Pulmonary lymph node (tissue), 1 donor: ENCODE measurements around the genes MUC15 and LGR4.

- PRO-cap = no peak
These were observed 11.9 kb upstream of the MRGPRX2 start for GRCh38 chr11:19072311-19072914.

GRCh38 chr11:19209617-19209964, 7.8 kb upstream of the CSRP3 start:
- PRO-cap = no peak

- PRO-cap = no peak
These were observed 213.2 kb upstream of the E2F8 start for GRCh38 chr11:19453939-19454392.

- PRO-cap = bidirectional peak, plus-strand start at chr11:19475457, minus-strand start at chr11:19475288
These were observed 234.3 kb upstream of the E2F8 start for GRCh38 chr11:19474819-19475769.

GRCh38 chr11:19595817-19596885, 116.5 kb upstream of the NAV2 start:
- PRO-cap = no peak

DNA sequence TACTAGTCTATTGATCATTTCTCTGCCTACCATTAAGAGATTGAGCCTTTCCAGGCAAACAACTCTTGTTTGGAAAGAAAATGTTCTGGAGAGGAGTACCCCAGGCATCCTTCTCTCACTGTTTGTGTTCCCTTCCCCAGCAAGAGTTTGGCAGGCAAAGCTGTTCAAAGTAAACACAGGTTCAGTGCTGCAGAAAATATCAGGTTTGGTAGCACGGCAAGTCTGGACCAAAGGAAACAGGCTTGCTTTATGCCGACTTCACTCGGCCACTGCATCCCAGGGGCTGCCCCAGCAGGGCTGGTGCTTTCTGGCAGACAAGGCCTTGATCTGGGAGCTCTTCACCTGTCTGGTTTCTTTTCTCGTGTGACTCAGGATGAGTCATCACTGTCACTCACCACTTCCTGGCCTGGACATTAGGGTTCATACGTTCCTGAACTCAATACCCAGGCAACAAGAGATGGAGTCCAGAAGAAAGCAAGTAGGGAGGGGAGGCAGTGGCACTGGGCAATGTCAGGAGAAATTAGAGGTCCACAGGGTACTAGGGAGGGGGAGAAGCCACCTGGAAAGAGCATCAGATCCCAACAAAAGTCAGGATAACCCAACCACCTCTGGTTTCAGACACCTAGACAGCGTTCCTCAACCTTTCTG, 52.5 kb upstream of the NAV2 start:
- PRO-cap = no peak

DNA sequence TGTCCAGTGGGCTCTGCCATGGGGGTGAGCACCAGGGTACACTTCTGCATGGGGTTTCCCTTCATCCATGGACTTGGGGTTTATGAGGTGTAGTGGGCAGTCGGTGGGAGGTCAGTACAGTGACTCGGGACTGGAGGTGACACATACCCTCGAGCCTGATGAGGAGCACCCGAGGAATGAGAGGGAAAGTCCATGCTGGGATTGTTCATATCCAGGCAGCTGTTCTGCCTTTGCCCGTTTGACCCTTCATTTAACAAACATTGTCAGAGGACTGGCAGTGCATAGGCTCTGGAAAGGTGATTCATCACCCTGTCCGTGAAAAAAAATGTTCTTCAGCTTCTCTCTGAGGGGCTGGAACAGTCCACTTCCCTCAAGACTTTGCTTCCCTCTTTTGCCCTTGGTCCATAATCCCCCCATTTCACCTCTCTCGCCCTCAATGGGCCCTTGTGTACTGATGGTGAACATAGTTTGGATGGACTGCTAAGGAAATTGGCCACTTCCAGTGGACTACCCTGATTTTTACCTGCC, 2.8 kb downstream of the NAV2 start:
- PRO-cap = no peak

DNA sequence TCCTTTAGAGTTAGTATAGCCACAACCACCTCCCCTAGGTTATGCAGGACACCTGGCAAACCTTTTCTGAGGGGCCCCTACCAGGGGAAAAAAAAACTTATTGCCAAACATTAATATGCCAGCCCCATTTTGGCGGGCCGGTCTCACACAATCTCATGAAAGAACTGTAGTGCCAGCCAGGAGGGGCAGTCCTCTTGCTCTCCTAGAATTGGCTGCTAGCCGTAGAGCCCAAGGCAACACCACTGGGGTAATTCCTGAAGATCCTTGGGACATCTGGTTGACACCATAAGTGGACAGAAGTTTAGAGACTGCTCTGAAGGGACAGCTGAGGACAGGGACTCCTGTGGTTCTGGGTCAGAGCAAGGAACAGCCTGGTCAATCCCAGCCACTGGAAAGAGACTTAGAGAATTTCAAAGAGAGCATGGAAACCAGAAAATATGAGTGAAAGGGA, 24.2 kb downstream of the NAV2 start:
- PRO-cap = no peak

DNA sequence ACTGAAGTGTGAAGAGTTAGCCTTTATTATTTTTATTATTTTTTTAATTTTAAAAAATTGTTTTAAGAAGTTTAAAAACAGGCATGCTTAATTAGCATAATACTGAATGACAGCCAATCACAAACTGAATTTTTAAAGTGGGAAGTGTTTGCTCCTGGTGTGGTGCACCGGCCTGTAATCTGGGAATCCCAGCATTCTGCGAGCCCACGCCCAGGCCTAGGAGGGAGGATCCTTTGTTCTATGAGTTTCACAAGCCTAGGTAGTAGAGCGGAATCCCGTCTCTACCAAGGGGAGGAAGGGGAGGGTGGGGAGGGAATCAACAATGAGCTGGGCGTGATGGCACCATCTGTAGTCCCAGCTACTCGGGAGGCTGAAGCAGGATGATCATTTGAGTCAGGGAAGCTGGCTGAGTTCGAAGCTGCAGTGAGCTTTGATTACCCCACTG, 115.1 kb downstream of the NAV2 start:
- PRO-cap = no peak

DNA sequence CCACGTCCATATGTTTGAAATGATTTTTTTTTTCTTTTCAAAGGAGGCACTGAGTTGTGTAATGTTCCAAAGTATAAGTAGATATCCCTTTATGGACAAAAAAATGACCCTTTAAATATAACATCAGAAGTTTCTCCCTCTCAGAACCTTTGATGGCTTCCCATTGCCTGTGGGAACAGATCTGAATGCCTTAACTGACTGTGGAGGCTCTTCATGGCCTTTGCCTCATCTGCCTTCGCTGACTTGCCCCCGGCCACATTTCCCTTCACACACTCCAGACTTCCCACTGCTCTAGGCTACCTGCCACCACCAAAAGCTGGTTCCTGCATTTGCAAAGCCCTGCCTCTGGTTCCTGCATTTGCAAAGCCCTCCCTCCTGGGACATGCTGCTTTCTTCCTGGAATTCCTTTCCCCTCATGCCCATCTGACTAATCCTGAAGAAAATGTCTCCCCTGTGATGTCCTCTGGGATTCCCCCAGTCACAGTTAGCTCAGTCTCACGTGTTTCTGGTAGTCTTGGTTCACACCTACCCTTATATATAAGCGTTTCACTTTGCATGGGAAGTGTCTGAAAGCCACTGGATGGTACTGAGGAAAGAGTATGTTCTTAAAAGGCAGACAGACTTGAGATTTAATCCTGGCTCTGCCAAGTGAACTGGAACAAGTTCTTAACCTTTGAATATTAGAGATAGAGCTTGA, 207.0 kb downstream of the DBX1 start:
- PRO-cap = no peak

GRCh38 chr11:19976451-19977018, 183.7 kb downstream of the DBX1 start:
- PRO-cap = no peak

GRCh38 chr11:20027111-20027827, 133.0 kb downstream of the DBX1 start:
- PRO-cap = no peak

DNA sequence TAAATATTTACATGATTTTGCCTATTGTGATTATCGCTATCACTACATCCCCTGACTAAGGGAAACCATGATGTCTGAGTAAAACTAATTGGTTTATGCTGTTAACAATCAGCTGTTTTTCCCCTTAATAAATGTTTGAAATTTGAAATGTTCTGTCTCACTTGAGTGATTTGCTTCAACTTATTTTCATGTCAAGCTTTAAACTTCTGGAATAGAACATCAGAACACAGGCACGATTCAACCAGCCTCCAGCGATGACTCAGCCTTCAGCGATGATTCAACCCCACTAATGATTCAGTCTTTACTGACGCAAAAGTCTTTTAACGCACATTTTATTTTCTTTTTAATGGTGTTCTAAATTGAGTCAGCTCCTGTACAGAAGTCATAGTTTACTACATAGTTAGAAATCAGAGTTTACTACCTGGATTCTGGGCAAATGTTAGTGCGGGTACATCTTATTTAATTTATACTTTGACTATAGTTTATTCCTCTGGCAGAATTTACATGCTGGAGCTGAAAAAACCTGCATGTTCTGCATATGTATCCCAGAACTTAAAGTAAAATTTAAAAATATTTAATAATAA, 4.1 kb downstream of the HTATIP2 start:
- PRO-cap = no peak

DNA sequence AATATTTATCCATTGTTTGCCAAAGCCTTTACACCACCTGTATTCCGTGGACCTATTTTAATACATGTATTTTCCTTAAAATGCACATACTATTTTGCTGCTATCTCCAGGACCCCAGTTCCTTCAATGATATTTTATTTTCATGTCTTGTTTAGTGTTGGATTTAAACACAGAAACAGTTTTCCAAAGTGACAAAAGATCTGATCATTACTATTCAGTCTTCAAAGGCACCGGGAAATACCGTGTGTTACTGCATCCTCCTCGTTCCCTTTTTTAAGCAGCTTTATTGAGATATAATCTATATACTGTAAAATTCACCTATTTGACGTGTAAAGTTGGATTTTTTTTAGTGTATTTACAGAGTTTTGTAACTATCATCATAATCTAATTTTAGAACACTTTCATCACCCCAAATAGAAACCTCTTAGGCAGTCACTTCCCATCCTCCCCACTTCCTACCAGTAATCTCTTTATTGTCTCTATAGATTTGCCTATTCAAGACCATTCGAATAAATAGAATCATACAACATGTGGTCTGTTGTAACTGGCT, 1.4 kb downstream of the ANO5 start:
- PRO-cap = no peak

DNA sequence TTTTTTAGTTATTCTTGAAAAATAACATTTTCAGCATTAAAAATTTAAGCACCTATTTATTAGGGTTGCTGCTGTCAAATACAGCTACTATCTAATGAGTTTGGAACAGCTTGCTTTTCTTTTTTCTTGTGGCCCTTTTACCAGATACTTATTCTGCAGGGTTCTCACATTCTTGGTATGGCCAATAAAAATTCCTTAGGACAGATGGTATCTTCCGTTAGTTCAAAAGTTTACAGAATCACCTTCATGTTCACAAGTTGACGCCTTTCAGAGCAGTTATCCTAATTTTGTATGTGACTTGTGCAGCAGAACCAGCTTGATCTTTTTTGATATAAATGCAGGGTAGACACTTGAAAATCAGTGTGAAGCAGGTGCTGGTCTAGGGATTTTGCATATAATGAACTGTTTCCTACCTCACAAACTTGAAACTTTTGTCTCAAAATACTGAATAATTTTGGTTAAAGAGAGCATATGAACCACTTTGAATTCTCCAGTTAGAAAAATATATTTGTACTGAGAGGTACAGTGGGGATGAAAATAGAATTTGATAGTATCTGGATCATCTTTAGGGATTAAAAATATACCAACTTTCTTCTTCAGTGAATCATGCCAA, 13.7 kb downstream of the GAS2 start:
- PRO-cap = no peak

GRCh38 chr11:26188521-26189100, 143.3 kb upstream of the ANO3 start:
- PRO-cap = no peak

DNA sequence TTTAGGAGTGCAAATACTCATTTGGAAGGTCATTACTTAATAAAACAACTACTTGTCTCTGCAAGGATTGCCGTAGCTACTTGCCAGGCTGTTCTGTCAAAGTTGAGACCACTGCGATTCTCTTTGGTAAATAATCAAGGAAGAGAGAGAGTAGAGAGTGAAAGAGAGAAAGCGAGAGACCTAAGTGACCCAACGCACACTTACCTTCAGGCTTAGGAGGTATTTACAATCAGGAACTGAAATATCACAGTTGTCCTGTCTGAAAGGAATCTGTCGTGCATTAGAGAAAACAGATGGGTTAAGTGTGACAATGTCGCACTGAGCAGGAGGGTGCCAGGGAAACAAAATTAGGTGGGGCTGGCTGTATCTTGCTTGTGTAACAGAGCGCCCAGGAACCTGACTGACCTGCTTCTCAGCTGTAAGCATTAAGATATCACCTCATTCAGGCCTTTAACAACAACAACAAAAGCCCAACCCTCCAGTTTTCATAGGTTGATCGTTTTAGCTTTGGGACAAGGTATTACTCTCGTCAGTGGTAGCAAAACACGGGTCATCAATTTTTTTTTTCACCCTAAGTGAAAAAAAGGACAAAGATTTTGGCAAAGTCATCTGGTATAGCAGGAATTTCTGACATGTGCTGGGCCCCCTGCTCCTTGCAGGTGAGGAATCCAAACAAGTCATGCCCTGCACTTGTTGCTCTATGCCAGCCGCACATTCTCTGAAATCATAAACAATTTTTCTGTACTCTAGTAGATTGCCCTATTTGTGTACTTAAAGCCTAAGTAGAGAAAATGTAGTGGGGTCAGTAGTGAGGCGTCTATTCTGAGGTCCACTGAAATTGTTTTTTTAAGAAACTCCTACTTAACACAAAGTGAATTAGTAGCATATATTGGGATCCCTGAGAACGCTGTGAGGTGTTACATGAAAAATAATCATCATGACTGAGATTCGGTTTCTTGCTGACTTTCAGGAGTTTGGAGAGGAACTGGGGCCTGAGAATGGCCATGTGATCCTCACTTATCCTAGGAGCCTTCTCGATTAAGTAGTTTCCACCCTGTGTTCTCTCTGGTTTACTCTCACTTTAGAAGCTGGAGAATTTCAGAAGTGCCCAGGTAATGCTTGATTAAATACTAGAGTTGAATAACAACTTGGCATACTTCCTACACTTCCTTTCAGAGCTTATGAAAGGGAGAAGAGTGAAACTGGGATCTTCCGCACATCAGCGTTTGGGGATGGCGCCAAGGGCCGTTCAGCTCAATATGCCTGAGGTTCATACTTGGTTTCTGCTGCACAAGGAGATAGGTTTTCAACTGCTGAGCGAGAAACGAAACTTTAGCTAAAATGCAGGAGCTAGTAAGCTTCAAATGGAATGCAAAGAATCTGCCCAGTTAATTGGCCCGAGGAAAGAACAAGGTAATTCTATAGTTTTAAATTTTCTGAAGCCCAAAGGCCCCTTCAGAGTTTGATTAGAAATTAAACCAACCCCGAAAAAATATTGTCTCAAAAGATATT, at the start of gene MUC15:
Gene MUC15 (minus strand): TSS at position 427 of the 1,512 bp plus-strand sequence.
- PRO-cap = no peak

GRCh38 chr11:27388151-27388421, 25.1 kb upstream of the CCDC34 start:
- PRO-cap = no peak

GRCh38 chr11:27471149-27471765, 1.3 kb downstream of the LGR4 start:
- PRO-cap = no peak

DNA sequence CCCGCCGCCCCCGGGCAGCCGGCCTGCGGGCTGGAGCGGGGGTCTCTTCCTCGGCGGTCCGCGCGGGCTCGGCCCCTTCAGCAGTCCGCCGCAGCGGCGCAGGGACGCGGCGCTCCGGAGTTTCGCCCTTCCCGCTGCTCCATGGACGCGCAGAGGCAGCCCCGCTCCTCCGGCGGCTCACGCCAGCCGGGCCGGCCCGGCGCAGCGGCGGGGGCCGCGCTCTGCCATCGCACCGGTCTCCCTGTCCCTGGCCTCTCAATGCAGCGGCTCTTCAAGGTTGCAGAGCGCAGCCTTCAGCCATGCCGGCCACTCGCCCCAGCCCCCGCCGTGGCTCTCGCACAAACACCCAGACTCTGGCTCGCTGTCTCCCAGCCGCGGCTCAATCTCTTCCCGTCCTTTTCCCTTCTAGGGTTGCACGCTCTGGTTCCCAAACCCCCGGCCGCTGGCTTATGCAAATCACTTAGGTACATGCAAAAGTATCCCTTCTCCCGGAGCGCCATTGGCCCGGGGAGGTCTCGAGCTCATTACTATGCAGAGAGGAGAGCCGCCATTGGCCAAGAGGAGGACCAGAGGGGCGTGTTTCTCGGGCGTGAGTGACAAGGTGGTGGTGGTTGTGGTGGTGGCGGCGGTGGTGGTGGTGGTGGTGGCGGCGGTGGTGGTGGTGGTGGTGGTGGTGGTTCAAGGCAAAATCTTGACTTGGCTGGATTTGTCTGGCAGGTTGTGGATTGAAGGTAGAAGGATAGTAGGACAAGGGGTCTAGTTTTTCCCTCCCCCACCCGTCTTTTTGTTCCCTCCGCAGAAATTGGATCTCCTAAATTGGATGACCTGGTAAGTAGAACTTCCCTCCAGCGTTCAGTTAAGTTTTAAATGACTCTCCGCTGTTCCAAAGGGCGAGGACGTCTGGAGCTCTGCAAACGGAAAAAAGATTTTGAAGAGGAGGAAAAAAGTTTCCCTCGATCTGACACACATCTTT, at the start of gene LGR4:
Gene LGR4 (minus strand): TSS at position 422 of the 973 bp plus-strand sequence.
- PRO-cap = unidirectional peak, minus-strand start at position 243 of the sequence; bidirectional peak, plus-strand start at position 596 of the sequence, minus-strand start at position 407 of the sequence